Cytotoxic T cell (primary cell): Measurements from ENCODE around the gene PPM1J.

- PRO-cap, 2 experiments = no peak in any of the 2 experiments
Observed at GRCh38 chr1:112376091-112376431, 20.0 kb upstream of the CTTNBP2NL start.

DNA sequence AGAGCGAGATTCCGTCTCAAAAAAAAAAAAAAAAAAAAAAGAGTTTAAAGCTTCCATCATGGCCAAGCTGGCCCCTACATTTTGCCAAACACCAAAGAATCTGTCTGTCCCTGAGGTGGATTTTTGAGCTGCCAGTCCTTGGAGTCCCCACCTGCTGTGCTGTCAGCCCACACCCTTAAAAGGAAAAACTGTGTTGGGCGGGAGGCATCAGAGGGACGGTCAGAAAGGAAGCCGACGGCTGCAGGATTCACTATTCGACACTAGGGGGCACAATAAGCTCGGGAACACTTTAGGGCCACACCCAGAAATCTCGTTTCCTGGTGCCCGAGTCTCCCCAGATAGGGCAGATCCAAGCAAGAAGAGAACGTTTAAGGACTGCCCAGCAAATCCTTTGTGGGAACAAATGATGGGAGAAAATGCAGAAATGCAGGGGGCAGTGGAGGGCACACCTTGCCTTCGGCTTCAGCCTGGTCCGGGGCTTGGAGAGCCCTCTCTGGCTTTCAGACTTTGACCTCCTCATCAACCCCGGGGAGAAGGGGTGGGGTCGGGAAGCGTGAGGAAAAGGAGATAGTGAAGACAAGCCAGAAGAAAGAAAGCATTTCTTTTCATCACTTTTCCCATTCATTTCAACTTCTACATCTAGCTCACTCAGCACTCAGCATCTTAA, 5.1 kb upstream of the CTTNBP2NL start:
- PRO-cap, 2 experiments = no peak in any of the 2 experiments

DNA sequence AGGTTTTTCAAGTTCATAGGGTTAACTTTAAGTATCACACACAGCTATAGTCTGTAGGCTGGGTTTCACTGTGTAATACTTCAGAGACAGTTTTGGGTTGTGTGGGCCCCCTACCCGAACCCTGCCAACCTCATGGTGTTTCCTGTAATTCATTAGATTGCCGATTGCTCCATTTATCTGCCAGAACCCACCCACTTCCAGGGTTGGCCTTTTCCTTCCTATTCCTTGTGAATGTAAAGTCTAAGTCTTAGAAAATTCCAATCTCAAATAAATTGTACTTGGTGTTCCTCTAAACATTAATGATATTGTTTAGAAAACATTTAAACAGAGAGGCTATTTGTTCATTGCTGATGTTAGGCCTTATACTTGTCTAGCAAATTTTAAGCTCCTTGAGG, 43.6 kb downstream of the CTTNBP2NL start:
- PRO-cap, 2 experiments = no peak in any of the 2 experiments

- PRO-cap, 2 experiments = no peak in any of the 2 experiments
Observed at GRCh38 chr1:112455715-112456408, 52.9 kb upstream of the WNT2B start.

- PRO-cap, 2 experiments = no peak in any of the 2 experiments
Observed at GRCh38 chr1:112465910-112466725, 42.6 kb upstream of the WNT2B start.

- PRO-cap, 2 experiments = no peak in any of the 2 experiments
Observed at GRCh38 chr1:112672463-112673520, 1.7 kb upstream of the MOV10 start.

GRCh38 chr1:112674768-112675823, 637 bp downstream of the MOV10 start:
- PRO-cap, 2 experiments = peak in 2 of 2 experiments; most common plus-strand start chr1:112674871 (in 2); most common minus-strand start chr1:112675249 (in 2)

- PRO-cap, 2 experiments = peak in 2 of 2 experiments; most common plus-strand start chr1:112715614 (in 1); most common minus-strand start chr1:112715287 (in 1)
Observed at GRCh38 chr1:112714906-112716007, at the start of gene PPM1J. Gene PPM1J, minus strand, starts transcription at chr1:112715332.

DNA sequence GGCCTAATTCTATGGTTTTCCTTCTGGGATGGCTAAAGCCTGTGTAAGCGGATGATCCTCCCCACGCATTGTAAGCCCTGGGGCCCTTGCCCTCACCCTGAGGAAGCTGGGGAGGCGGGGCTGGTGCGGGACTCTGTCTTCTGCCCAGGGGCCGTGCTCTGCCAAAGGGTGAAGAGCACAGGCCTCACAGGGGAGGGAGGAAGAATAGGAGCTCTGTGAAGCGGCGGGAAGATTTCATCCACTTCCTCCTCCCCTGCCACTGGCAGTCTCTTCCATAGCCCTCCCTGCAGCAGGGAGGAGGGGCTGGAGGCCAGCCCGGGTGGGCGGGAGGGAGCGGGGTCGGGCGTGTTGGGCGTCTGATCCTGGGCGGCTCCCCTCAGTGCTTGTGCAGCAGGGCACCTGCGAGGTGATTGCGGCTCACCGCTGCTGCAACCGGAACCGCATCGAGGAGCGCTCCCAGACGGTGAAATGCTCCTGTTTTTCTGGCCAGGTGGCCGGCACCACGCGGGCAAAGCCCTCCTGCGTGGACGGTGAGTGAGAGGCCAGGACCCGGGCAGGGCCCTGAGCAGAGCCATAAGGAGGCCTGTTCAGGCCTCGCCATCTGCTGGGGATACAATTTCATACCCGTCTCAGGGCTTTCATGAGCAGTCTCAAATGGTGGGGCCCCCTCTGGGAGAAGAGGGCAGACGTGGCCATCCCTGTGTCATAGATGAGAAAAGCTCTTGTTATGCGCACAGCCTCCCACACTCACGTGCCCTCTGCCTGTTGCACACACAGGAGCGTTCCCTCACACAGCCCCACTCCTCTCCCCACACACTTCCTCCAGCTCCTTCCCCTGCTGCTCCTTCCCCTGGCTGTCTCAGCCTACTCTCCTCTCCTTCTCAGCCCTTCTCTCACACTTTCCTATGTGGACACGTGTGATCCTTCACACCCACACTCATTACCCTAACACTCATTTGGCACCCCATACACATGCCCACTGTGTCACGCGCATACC, 4.2 kb downstream of the TAFA3 start:
- PRO-cap, 2 experiments = no peak in any of the 2 experiments

DNA sequence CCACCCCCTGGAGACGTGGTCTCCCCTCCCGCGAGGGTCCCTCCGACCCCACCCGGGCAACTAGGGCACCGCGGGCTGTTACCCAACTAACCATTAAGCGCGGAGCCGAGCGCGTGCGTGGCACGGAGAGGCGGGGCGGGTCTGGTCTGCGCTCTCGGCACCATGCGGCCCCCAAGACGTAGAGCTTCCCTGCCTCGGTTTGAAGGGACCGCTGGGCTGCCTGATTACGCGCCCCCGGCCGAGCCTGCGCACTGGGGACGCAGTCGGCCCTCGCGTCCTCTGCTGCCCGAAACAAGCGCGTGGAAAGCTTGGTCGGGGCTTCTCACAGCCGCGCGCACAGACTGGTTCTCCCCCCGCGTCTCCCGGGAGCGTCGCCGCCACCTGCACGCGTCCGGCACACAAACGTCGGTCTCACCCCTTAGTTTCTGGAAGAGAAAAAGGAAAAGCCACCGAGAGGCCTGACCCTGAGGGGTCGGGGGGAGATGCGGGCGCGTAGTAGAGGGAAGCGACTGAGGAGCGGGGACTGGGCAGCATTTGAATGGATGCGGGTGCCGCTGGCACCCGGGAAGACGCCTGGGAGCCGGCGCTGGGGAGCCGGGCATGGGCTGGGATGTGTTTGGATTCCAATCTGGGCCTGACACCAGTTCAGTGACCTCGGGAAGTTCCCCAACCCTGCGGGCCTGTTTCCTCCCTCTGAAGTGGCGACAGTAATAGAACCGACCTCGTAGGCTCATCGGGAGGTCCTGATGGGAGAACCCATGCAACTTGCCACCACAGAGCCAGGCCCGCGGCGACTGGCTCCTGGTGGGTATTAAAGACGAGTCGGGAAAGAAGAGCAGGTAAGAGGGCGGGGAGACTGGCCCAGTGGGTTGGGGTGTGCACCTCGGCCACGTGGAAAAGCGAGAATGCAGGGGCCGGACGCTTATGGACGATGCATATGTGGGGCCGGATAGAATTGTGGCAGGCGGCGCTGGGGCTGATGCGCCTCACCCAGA, 106.1 kb downstream of the SLC16A1 start:
- PRO-cap, 2 experiments = no peak in any of the 2 experiments

DNA sequence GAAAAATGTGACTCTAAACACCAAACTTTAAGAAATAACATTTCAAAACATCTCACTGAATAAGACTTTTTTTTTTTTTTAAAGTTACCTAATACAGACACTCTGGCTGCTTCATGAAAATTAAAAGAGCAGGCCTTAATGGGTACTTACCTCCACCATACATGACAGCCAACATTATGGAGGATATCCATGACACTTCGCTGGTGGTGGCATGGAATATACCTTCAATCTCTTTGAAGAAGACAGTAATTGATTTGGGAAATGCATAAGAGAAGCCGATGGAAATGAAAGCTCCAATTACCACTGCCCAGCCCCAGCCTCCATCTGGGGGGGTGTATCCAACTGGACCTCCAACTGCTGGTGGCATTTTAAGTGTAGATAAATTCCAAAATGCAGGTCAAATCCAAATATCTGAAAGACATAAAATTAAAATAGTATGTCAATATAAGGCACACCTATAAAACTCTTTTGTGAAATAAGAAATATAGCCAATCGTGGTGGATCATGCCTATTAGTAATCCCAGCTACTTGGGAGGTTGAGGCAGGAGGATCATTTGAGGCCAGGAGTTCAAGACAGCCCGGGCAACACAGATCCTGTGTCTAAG, 27.0 kb downstream of the SLC16A1 start:
- PRO-cap, 2 experiments = no peak in any of the 2 experiments

GRCh38 chr1:112983204-112983671, 27.2 kb upstream of the SLC16A1 start:
- PRO-cap, 2 experiments = no peak in any of the 2 experiments

DNA sequence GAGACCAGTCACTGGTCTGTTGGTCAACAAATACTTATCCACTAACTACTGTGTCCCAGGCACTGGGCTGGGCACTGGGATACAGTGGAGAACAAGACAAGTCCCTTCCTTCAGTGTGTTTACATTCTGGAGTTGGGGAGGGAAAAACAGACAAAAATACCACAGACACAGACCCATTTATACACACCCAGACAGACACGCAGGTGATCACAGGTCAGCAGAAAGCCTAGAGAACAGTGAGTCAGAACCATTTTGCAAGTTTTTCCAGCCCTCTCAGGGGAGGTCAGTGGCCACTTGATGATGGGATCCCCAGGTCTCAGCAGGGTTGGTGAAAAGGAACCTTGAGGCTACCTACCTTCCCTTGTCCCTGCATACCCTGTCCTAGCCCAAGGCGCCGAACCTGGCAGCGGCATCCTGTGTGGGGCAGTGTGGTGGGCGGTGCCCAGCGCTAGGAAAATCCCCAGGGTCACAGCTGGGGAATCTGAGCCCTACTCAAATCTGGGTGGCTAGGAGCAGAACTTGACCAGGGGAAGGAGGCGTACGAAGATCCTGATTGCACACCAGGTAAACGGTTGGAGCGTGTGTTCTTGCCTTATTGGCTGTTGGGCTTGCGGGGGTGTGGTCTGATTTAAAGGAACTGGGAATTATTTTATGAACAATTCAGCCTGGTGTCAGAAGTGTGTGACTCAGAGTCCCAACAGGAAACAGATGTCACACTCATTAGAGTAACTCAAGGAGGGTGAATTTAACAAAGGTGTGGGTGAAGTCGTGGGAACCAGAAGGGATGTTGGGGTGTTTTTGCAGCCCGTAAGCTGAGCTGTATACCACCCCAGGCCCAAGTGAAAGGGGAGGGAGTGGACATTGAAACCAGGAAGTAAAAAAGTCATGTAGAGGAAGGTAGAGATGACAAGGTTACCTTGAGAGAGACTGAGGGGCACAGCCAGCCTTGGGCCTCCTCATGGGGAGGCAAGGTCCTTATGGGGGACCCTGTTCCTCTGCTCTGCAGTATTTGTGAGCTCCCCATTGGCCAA, 118.6 kb downstream of the LRIG2 start:
- PRO-cap, 2 experiments = no peak in any of the 2 experiments

DNA sequence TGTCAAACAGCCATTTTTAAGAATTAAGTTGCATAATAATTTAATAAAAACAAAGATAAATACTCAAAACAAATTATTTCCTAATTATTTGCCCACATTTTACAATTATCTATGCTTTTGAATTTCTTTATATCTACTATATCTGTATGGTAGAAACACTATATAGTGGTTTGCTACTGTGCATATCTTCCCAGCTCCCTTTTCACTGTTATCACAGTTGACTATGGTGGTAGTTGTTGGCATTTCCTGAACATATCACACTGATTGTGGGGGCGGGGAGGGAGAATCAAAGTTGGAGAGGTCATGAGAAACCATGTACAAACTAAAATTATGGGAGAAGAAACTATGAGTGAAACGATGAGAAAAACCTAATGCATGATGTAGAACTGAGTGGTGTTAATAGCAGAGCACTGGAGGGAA, 14.1 kb downstream of the MAGI3 start:
- PRO-cap, 2 experiments = no peak in any of the 2 experiments

DNA sequence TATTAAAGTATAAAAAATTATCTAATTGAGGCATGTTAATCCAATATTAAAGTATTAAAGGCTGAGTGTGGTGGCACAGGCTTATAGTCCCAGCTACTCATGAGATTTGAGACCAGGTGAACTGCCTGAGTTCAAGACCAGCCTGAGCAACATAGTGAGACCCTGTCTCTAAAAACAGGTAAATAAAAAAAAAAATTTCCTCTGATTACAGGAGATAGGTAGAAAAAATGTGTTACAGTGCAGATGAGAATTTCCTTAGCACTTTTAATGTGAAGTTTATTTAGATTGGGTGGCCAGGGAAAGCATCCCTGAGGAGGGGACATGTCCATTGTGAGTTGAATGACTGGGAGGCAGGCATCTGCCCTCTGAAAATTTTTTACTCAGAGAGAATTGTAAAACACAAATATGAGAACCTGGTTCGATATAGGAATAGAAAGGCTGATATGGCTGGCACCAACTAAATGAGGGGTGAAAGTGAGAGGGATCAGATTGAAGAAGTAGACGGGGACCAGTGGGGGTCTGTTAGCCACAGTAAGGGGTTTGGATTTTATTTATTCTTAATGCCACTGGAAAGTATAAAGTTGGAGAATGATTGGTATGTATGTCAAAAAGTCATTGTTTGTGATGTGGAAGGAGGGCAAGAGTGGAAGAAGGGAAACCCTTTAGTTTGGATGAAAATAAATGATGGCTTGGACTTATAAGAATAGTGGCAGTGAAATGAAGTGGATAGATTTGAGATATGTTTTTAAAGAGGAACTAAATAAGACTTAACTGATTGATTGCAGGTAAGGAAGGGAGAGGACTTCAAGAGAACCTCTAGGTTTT, 16.5 kb downstream of the MAGI3 start:
- PRO-cap, 2 experiments = no peak in any of the 2 experiments

- PRO-cap, 2 experiments = no peak in any of the 2 experiments
Observed at GRCh38 chr1:113419037-113419685, 28.8 kb downstream of the MAGI3 start.

DNA sequence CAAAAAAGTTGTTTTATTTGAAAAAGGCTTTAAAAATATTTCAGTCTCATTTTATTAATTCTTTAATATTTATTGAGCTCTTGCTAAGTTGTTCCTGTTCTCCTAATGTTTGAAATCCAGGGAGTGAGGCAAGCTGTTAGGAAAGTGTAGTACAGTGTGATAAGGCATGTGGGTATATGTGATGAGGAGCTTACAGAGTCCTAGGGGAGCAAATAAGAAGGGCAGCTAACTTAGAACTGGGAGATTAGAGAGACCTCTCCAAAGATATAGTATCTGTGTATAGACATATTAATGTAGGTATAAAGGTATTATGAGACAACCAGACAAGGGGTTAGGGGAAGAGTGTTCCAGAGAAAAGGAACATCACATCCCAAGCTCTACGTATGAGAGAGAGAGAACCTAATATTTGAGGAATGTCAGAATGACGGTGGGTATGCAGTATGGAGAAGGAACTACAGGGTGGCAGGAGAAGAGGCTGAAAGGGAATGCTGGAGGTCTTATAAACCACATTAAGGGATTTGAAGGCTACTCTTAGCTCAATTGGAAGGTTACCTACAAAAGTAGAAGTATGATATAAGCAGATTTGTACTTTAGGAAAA, 135.9 kb downstream of the MAGI3 start:
- PRO-cap, 2 experiments = no peak in any of the 2 experiments

- PRO-cap, 2 experiments = no peak in any of the 2 experiments
Observed at GRCh38 chr1:113557440-113558071, 167.2 kb downstream of the MAGI3 start.

- PRO-cap, 2 experiments = no peak in any of the 2 experiments
Observed at GRCh38 chr1:113682678-113683149, 76.6 kb downstream of the PHTF1 start.

DNA sequence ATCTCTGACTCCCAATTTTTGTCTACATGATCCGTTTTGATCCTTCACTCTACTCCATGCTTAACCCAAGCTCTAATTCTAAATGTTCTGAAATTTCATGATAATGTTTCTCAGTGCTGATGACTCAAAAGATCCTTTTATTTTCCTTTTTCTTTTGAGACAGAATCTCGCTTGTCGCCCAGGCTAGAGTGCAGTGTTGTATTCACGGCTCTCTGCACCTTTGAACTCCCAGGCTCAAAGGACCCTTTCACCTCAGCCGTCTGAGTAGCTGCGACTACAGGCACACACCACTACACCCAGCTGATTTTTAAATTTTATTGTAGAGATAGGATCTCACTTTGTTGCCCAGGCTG, 11.5 kb downstream of the PHTF1 start:
- PRO-cap, 2 experiments = no peak in any of the 2 experiments